Skeletal muscle tissue (tissue), 7 donors: ENCODE measurements around the gene CLCF1.

DNA sequence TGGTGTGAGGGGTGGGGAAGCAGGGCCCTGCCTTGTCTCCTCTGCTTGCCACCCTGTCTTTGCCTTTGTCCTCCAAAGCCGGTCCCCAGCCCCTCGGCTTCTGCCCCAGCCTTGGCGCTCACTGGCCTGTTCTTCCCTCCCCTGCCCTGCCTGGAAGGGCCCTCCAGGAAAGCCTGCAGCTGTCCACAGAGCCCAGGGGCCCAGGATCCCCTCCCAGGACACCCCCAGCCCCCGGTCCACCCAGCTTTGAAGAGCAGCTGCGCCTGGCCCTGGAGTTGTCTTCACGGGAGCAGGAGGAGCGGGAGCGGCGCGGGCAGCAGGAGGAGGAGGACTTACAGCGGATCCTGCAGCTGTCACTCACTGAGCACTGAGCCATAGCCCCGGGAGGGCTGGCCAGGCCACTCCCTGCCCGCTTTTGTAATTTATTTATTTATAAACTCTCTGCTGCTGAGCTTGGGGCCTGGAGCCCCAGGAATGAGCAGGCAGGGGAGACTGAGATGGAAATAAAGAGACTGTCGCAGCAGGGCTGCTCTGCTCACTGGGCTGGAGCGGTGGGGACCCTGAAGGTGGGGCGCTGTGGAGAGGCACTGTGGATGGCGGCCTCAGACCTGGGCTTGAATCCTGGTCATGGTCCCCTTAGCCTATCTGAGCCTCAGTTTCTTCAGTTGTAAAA is 1.2 kb upstream of the SSH3 start:
- PRO-cap, 3 experiments, result peak in 2 of 3 experiments; most common plus-strand start position 450 of the sequence (in 2)
- RAMPAGE, long total RNA, result no peak
- RRBS, 2 experiments, result no CpG with 5 or more reads among the region's 17 CpGs

DNA sequence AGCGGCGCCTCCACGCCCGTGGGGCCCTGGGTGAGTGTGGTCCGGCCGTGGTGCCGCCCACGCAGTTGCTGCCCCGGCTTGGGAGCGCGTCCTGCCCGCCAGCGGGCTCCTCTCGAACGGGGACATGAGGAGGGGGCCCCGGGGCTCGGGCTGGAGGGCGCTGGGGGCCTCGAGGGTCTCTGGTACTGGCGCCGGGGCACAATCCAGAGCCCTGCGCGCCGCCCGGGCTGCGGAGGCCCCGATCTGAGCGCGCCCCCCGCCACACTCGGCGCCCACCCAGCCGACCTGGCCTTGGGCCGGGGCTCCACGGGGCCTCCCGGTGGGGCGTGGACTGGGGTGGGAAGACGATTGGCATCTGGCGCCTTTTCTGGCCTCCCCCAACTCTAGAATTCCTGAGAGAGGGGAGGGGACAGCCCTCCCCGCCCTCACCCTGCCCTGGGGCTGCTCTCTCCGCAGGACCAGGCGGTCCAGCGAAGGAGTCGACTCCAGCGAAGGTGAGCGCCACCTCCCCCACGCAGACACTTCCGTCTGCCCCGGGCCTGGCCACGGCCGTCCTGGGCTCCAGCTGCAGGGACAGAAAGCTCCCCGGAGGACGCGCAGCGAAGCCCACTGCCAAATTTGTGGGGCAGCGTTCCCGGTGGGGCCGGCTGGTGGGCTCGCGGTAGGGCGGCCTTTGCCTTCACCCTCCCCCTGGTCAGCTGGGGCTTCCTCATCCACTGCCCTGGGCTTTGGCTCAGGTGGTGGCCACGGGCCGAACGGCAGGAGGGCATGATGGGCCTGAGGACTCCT is 526 bp downstream of the SSH3 start:
- PRO-cap, 3 experiments, result no peak in any of the 3 experiments
- RAMPAGE, long total RNA, result no peak
- RRBS, 2 experiments, result 3% methylated on average over 37 of the region's 64 CpGs

- PRO-cap, 3 experiments, result no peak in any of the 3 experiments
- RAMPAGE, long total RNA, result no peak
- RRBS, 2 experiments, result no CpG with 5 or more reads among the region's 15 CpGs
These were observed 3.5 kb downstream of the SSH3 start for GRCh38 chr11:67306808-67307330.

DNA sequence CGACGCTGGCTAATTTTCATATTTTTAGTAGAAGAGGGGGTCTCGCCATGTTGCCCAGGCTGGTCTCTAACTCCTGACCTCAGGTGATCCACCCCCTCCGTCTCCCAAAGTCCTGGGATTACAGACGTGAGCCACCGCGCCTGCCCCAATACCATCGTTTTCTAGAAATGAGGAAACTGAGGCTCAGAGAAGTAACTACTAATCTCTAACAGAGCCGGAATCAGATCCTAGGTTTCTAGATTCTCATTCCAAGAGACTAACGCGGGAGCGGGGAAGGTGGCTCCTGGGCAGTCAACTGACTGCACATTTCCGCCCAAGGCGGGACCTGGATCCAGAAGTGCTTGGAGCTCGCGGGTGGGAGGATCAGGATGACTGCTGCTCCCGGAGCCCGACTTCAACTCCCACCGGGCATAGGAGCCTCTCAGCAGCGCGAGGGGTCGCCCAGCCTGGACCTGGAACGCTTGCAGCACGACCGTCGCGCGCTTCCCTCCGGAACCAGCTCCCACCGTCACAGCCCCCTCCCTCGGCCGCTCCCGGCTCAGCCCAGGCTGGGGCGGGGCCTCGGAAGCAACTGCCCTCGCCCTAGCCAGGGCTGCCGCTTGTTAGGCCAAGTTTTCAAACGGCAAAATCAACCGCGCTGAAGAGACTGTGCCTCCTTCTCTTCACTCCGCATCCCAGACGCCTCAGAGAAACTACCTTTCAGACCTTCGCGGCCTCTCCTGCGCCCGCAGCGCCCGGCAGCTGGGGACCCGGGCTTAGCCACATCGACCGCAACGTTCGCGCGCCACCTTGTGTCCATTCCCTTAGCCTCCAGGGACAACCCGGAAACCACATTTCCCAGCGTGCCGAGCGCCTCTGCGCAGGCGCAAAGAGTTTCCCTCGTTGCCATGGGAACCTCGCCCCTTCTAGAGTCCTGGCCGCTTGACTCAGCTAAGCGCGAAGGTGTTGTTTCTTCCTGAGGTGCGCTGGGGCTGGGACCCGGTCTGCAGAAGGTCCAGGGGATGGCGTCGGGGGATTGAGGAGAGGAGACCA is 13.9 kb downstream of the SSH3 start:
- PRO-cap, 3 experiments, result peak in 2 of 3 experiments; most common plus-strand start position 334 of the sequence (in 1); most common minus-strand start position 497 of the sequence (in 2)
- RAMPAGE, long total RNA, result no peak
- RRBS, 2 experiments, result 2% methylated on average over 26 of the region's 70 CpGs

DNA sequence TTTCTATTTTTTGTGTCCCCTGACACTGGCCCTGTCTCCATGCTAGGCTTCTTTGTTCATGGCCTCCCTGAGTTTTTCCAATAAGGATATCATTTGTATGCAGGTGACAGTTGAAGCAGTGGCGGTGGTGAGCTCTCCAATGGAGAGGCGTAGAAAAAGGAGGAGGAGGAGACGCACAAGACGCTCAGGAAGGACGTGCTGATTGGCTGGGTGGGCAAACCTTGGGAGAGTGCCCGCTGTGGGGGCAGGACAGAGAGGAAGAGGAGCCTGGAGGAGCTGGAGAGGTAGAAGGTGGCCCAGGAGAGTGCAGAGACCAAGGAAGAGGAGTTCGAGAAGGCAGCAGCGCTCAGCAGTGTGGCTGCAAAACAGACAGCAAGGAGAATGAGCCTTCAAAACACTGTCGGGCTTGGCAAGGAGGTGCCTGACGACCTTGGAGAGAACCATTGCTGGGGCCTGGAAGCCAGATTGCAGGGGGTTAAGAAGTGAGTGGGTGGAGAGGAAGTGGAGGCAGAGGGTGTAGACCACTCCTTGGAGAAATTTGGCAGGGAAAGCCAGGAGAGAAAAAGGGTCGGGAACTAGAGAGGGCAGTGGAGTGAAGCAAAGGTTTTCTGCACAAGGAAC is 7.6 kb downstream of the CLCF1 start:
- PRO-cap, 3 experiments, result no peak in any of the 3 experiments
- RAMPAGE, long total RNA, result no peak
- RRBS, 2 experiments, result no CpG with 5 or more reads among the region's 11 CpGs

- PRO-cap, 3 experiments, result no peak in any of the 3 experiments
- RAMPAGE, long total RNA, result no peak
- RRBS, 2 experiments, result 34 to 35% methylated on average over 9 of the region's 30 CpGs
These were observed 3.4 kb downstream of the CLCF1 start for GRCh38 chr11:67369549-67370778.

DNA sequence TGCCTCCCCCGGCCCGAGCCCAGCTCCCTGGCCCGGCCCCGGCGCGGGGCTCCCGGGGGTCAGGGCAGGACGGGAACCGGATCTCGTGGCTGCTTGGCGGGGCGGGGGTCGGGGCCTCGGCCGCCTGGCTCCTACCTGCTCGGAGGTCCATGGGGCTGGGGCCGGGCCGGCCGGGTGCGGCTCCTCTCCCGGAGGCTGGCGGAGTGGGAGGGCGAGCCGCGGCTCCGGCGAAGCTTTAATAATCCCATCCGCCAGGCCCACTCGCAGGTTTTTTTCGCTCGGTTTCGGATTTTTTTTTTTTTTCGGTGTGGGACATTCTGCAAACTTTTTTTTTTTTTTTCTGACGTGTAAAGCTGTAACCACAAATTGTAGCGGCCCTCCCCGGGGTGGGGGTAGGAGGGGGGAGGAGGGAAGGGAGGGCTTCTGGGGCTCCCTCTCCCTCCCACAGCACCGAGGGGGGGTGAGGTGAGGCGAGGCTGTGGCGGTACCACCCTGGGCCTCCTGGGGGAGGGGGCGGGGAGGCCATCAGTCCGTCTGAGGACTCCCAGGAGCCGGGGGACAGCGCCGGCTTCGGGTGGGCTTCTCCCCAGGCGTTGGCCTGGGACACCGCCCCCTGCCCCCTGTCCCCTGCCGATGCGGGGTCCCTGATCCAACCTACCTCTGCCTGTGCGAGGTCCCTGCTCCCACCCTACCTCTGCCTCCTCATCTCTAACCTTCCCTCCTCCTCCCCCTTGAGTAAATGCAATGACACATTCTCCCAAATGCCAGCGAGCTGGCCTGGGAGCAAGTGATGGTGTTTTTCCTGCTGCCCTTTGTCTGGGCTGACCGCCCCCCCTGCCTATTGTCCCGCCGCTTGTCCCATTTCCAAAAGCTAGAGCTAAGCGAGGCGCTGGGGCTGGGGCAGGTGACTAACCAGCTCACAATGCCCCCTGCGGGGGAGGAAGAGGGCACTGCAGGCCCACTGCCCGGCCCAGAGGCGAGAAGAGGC is at the start of gene CLCF1:
TSS of gene CLCF1 (minus strand) at position 210 of the 988 bp plus-strand sequence.
- PRO-cap, 3 experiments, result peak in 3 of 3 experiments; most common plus-strand start position 922 of the sequence (in 2); most common minus-strand start position 733 of the sequence (in 2)
- RAMPAGE, long total RNA, result no peak
- RRBS, 2 experiments, result 4% methylated on average over 14 of the region's 59 CpGs

GRCh38 chr11:67395952-67396805 is 4.4 kb downstream of the RAD9A start:
- PRO-cap, 3 experiments, result no peak in any of the 3 experiments
- RAMPAGE, long total RNA, result no peak
- RRBS, 2 experiments, result 77 to 86% methylated on average over 5 of the region's 14 CpGs

DNA sequence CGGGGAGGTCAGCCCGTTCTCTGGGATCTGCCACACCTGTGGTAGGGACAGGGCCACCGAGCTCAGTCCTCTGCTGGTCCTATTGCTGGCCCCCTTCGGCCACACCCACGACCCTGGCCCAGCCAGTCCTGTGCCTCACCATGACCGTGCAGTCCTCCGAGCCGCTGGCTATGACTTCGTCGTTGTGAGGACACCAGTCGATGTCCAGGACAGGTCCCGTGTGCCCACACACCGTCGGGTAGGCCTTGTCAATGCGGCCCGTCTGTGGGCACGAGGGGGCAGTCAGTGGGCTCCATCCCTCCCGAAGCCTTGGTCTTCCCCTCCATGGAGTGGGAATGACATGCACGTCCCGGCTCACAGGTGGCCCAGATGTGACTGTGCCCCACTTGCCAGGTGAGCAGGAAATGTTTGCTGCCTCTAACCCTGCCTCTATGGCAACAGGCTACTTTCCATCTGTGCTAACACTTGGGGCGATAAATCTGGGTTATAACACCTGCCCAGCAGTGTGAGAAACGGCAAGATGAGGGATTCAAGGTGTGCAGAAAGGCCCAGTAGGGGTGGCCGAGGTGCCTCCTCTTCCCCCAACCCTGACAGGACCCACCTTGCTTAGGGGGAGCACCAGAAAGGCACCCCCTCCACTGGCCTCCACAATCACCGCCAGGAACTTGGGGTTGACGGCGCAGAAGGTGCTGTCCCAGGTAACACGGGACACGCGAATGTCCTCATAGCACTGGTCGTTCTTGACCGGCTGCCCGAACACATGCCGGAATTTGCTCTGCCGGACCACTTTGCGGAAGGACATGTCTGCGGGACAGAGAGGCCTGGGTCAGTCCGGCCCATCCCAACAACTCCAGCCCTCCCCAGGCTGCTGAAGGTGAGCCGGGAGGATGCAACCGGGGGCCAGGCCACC is 1.2 kb downstream of the CORO1B start:
- PRO-cap, 3 experiments, result no peak in any of the 3 experiments
- RAMPAGE, long total RNA, result no peak
- RRBS, 2 experiments, result 55 to 59% methylated on average over 6 of the region's 39 CpGs

DNA sequence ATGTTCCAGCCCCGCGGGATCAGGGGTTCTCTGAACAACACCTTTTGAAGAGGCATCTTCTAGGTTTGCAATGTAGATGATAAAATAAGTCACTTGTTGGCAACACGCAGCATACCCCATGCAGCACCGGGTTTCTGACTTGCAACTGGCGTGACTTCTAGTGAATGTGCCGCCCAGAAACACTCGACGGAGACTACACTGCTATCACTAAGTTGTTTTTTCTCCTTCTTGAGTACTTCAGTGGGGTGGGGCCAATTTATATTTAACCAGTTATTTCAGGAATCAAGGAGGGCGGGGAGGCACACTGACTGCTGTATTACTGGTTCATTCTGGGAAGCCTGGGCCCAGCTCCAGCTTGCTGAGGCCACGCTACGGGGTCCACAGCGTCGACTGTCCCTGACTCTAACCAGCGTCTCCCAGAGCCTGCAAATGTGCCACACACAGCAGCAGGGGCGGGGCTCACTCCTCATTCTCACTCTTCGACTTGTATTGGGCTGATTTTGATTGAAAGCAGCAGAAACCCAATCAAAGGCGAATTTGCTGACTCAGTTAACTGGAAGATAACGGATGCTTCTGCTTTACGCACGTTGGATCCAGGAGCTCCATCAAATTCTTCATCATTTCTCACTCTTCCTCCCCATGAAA is 25.1 kb upstream of the GSTP1 start:
- PRO-cap, 3 experiments, result no peak in any of the 3 experiments
- RAMPAGE, long total RNA, result no peak
- RRBS, 2 experiments, result no CpG with 5 or more reads among the region's 20 CpGs

GRCh38 chr11:67582580-67582979 is 1.0 kb upstream of the GSTP1 start:
- PRO-cap, 3 experiments, result no peak in any of the 3 experiments
- RAMPAGE, long total RNA, result no peak
- RRBS, 2 experiments, result no CpG with 5 or more reads among the region's 8 CpGs

DNA sequence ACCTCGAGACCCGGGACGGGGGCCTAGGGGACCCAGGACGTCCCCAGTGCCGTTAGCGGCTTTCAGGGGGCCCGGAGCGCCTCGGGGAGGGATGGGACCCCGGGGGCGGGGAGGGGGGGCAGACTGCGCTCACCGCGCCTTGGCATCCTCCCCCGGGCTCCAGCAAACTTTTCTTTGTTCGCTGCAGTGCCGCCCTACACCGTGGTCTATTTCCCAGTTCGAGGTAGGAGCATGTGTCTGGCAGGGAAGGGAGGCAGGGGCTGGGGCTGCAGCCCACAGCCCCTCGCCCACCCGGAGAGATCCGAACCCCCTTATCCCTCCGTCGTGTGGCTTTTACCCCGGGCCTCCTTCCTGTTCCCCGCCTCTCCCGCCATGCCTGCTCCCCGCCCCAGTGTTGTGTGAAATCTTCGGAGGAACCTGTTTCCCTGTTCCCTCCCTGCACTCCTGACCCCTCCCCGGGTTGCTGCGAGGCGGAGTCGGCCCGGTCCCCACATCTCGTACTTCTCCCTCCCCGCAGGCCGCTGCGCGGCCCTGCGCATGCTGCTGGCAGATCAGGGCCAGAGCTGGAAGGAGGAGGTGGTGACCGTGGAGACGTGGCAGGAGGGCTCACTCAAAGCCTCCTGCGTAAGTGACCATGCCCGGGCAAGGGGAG is 461 bp downstream of the GSTP1 start:
- PRO-cap, 3 experiments, result peak in 2 of 3 experiments; most common plus-strand start position 560 of the sequence (in 1); most common minus-strand start position 374 of the sequence (in 1)
- RAMPAGE, long total RNA, result no peak
- RRBS, 2 experiments, result 3 to 5% methylated on average over 20 of the region's 44 CpGs

GRCh38 chr11:67610883-67611644 is 4.3 kb downstream of the NDUFV1 start:
- PRO-cap, 3 experiments, result no peak in any of the 3 experiments
- RAMPAGE, long total RNA, result no peak
- RRBS, 2 experiments, result no CpG with 5 or more reads among the region's 20 CpGs

DNA sequence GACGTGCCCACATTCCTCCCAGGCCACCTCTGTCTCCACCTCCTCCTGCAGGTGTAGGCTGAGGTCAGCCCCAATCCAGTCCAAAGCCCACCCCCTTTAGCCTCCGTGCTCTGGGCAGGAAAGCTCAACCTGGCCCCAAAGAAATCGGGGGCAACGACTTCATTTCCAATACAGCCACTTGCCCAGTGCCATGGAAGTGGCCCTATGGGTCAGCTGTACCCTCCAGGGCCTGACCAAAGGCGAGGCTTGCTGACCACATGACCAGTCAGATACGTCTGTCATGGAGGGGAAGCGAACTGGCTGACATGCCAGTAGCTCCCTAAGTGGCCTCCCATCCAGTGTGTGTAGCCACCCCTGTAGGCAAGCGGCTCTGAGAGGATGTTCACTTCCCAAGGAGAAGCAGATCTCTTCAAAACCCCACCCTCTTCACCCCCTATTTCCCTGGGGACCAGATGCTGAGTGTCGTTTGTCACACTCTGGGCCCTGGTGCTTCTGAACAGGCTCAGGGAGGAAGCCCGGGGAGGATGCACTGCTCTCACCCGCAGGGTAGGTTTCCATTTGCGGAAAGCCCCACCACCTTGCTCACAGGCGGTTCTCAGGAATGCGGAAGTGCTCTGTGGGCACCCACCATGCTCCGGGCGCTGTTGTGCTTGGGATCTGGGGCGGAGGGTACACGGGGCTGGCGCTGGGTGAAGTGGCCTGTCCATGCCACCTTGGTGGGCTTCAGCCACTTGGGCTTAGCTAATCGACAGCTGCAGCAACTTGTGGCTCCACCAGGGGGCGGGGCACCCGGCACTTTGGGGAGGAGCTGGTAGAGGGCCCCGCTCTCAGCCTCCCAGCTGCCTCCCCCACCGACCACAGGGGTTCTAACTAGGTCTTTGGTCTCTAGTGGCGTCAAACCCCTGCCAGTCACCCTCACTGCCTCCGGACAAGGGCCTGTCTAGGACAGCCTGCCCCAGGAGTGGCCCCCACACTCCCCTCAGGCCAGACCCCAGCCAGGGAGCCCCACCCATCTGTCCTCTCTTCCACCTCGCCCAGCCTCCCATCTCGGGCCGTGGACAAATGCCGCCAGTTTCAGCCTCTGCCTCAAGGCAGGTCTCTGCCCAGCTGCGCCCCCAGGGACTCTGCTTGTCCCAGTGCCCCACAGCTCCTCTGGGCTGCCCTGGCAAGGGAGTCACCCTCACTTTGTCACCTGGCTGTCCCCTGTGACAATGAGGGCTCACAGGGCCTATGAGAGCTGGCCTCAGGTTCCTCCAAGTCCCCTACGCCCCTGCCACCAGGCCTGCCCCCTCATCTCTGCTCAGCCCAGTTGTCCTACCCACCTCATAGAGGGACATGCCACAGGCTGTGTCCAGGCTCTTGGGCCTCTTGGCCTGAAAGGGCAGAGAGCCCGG is 7.3 kb downstream of the NDUFV1 start:
- PRO-cap, 3 experiments, result no peak in any of the 3 experiments
- RAMPAGE, long total RNA, result no peak
- RRBS, 2 experiments, result 11 to 12% methylated on average over 6 to 8 of the region's 33 CpGs

- PRO-cap, 3 experiments, result no peak in any of the 3 experiments
- RAMPAGE, long total RNA, result no peak
- RRBS, 2 experiments, result 2% methylated on average over 14 to 15 of the region's 40 CpGs
These were observed 1.0 kb upstream of the NUDT8 start for GRCh38 chr11:67630612-67631277.

DNA sequence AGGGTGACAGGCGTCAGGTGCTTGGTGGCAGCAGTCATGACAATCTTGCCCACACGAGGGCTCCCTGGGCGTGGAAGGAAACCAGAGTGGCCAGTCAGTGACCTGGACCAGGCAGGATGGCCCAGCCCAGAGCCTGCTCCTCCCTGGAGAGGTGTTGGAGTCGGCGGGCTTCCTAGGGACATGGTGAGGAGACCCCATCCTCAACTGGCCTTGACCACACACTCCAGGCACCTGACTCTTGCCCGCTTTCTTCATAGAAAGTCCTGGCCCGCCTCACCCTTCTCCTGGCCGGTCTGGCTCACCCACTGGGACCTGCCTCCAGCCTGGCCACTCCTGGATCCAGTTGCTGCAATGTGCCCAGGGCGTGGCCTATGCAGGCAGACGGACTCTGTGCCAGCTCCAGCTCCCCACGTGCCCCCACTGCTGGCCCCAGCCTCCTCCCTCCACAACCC is 8.8 kb downstream of the ALDH3B2 start:
- PRO-cap, 3 experiments, result no peak in any of the 3 experiments
- RAMPAGE, long total RNA, result no peak
- RRBS, 2 experiments, result no CpG with 5 or more reads among the region's 11 CpGs

DNA sequence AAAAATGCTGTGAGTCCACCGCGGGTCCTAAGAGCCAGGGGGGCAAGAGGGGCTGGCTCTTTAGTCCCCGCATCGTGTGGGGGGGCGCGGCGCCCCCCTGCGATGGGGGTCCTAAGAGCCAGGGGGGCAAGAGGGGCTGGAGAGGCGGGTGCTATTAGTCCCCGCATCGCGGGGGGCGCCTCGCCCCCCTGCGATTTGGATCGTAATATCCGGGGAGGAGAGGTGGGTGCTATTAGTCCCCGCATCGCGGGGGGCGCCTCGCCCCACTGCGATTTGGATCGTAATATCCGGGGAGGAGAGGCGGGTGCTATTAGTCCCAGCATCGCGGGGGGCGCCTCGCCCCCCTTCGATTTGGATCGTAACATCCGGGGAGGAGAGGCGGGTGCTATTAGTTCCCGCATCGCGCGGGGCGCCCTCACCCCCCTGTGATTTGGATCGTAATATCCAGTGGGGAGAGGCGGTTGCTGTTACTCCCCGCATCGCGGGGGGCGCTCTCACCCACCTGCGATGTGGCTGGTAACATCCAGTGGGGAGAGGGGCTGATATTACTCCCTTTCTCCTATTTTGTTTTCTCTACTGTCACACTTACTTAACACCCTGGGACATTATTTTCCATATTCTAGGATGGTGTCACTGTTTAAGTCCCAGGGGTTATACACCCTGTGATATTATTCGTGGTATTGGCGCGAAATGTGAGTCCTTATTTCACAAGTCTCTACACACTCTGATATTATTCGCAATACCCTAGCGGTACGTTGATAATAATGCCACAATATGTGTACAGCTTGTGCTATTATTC is 57.6 kb upstream of the ALDH3B2 start:
- PRO-cap, 3 experiments, result no peak in any of the 3 experiments
- RAMPAGE, long total RNA, result no peak
- RRBS, 2 experiments, result no CpG with 5 or more reads among the region's 52 CpGs

DNA sequence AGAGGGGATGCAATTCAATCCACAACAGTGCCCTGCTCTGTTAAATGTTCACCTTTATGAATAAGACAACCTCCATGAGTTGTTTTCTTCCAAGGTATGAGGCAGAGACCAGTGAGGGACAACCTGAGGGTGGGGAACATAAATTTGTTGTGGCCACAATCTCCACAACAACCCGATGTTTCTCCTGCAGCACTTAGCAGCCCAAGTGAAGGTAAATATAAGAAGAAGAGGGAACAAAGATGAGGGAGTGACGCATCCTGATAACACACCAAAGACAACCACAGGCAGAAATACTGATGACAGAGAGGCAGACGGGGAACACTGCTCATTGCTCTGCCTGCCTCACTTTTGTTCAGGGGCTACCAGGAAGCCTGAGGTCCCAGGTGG is 104.7 kb upstream of the ALDH3B2 start:
- PRO-cap, 3 experiments, result no peak in any of the 3 experiments
- RAMPAGE, long total RNA, result no peak
- RRBS, 2 experiments, result no CpG with 5 or more reads among the region's 3 CpGs

GRCh38 chr11:67886215-67886753 is 117.6 kb downstream of the UNC93B1 start:
- PRO-cap, 3 experiments, result no peak in any of the 3 experiments
- RAMPAGE, long total RNA, result no peak
- RRBS, 2 experiments, result no CpG with 5 or more reads among the region's 13 CpGs

- PRO-cap, 3 experiments, result no peak in any of the 3 experiments
- RAMPAGE, long total RNA, result no peak
- RRBS, 2 experiments, result no CpG with 5 or more reads among the region's 19 CpGs
These were observed 9.9 kb upstream of the NDUFS8 start for GRCh38 chr11:68020377-68021132.